ENCODE measurements around the genes DKC1 and F8.

DNA sequence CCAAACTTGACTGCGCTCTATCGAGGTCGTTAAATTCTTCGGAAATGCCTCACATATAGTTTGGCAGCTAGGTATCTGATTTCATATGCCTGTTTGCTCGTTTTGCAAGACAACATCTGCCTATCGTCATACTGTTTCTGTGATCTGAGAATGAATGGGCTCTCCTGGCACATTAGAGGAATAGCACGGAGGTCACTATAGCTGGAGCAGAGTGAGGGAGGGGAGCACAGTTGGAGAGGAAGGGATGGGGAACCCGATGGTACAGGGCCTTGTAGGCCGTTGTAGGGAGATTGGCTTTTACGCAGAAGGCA, 554 bp downstream of the IKBKG start:
- PRO-cap, 2 experiments = no peak in any of the 2 experiments

GRCh38 chrX:154713055-154713293, 37.9 kb downstream of the GAB3 start:
- PRO-cap, 2 experiments = no peak in any of the 2 experiments

- PRO-cap, 2 experiments = peak in 2 of 2 experiments; most common plus-strand start chrX:154762853 (in 1)
These were observed at the start of gene DKC1 for GRCh38 chrX:154762686-154763697. Gene DKC1 (plus strand): TSS chrX:154762864.

DNA sequence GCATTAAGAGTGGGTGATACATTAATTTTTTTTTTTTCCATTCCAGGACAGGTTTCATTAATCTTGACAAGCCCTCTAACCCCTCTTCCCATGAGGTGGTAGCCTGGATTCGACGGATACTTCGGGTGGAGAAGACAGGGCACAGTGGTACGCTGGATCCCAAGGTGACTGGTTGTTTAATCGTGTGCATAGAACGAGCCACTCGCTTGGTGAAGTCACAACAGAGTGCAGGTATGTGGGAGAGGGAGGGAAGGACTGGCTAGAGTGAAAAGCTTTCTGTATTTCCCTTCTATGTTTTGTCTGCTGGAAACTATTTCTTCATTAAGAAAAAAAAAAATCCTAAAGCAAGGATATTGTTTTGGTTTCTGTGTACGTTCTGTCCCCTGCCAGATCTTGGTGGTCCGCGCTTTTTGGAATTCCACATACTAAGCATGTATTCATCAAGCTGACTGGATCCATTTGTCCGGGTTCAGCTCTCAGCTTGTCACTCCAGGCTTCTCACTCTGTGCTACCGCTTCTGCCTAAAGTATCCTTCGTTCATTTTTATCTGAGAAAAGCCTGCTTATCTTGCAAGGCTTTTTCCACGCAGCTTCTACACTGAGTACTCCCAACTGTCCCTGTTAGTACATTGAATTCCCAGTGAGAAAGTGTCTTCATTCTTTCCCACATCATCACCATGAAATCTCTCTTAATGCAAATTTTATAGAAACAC, 3.7 kb downstream of the DKC1 start:
- PRO-cap, 2 experiments = no peak in any of the 2 experiments

- PRO-cap, 2 experiments = no peak in any of the 2 experiments
These were observed 11.7 kb downstream of the DKC1 start for GRCh38 chrX:154774303-154774823.

DNA sequence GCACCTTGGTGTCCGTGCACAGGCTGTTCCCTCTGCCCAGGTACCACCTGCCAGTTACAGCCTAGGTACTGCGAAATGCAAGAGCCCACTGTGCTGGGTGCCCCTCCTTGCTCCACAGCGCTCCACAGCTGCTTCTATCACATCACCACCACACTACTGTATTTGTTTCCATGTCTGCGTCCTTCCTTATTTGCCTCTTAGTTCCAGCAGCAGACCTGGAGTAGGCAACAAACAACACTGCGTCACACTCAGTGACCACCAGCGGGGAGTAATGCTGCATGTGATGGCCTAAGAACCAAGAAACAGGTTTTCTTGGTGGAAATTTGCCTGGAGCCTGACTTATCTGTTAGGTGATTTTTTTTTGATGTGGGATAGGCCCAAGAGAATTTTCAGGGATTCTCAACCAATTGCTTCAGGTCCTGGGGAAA, 3.2 kb downstream of the MPP1 start:
- PRO-cap, 2 experiments = no peak in any of the 2 experiments

GRCh38 chrX:154980617-154981494, 41.7 kb downstream of the F8 start:
- PRO-cap, 2 experiments = no peak in any of the 2 experiments

GRCh38 chrX:154987886-154988304, 34.6 kb downstream of the F8 start:
- PRO-cap, 2 experiments = peak in 1 of 2 experiments; most common minus-strand start chrX:154988052 (in 1)

DNA sequence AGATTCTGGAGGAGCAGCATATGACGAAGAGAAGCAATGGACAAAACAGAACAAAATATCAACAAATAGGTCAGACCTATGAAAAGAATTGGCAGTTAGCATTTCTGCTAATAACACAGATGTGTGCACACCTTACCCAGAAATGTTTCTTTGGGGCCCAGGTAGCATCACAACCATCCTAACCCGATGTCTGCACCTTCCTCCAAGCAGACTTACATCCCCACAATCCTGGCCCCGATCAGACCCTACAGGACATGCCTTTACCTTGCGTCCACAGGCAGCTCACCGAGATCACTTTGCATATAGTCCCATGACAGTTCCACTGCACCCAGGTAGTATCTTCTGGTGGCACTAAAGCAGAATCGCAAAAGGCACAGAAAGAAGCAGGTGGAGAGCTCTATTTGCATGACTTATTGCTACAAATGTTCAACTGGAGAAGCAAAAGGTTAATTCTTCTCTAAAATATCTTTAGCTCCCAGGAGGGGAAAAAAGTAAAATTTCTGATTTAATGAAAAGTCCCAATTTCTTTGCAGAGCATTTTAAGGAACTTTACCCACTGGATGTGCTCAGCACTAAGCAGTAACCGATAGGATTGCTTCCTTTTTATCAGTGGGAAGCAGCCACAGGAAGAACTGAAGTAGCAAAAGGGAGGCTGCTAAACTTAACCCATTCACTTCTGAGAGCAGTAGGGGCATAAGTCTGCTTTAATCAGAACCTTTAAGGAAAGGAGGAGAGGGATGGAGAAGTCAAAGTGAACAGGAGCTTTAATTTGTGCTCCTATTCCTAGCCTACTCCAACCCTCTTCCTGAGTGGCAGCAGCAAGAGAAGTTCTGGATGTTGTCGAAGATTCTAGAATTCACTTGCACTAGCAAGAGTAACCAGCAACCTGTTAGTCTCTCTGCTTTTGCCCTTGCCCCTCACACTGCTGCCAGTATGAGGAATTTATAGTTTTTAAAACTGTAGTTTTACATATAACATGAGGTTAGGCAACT, at the start of gene F8:
Gene F8 (minus strand): TSS at position 578 of the 992 bp plus-strand sequence.
- PRO-cap, 2 experiments = peak in 1 of 2 experiments; most common minus-strand start position 804 of the sequence (in 1)

- PRO-cap, 2 experiments = peak in 2 of 2 experiments; most common plus-strand start chrX:155027988 (in 1); most common minus-strand start chrX:155027853 (in 2)
These were observed 1.1 kb downstream of the FUNDC2 start for GRCh38 chrX:155027708-155028197.

DNA sequence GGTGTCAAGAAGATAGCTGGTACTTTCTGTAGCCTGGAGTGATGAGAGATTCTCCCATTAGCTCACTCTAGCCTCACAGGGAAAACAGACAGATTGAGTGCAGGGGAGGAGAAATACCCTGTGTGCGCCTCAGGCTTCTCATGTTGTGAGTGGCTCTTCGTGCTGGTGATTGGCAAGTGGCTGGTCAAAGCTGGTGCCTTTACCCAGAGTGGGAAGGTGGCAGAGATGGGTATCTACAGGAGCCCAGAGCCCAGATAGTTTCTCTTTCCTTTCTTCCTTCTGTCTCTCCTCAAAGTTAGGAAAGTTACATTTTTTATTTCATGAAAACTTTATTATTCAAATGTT, 18.5 kb downstream of the CMC4 start:
- PRO-cap, 2 experiments = no peak in any of the 2 experiments

- PRO-cap, 2 experiments = no peak in any of the 2 experiments
These were observed 27.3 kb upstream of the VBP1 start for GRCh38 chrX:155188974-155189405.

All from Metastatic Liver Carcinoma in the Adrenal Gland (tissue), 2 donors.